Epithelial cell of prostate (primary cell): ENCODE measurements around the gene KIFAP3.

GRCh38 chr1:167680945-167681485 lies 40.8 kb upstream of the MPZL1 start:
- RRBS = no CpG with 5 or more reads among the region's 4 CpGs

DNA sequence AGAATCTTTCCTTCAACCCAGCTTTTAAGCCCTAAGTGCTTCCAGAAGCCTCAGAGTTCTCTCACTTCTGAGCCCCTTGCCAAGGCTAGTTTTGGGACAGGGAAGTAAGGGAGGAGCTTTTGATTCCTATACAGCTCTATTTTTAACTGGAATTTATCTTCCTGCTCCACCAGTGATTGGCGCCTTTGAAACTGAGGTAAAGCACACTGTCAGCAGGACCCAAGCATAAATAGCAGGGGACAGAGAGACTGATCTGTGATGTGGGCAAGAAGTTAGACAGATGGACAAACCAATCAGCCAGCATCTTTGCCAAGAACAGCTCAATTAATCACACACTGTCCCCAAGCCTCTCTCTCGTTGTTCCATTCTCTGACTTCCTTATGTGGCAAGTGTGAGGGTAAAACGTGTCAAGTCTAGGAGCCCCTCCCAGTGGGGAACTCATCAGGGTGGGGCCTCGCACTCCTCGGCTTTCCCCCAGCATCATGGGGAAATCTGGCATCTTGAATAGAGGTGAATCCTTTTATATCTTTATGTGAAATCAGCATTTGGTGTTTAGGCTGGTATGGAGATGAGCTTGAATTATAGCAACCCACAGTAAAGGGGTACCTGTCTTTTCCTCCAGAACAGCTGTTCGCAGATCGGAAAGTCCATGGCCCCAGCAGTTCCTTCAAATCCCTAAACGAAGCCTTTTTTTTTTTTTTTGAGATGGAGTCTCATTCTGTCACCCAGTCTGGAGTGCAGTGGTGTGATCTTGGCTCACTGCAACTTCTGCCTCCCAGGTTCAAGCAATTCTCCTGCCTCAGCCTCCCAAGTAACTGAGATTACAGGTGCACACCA lies 40.1 kb upstream of the MPZL1 start:
- RRBS = no CpG with 5 or more reads among the region's 8 CpGs

DNA sequence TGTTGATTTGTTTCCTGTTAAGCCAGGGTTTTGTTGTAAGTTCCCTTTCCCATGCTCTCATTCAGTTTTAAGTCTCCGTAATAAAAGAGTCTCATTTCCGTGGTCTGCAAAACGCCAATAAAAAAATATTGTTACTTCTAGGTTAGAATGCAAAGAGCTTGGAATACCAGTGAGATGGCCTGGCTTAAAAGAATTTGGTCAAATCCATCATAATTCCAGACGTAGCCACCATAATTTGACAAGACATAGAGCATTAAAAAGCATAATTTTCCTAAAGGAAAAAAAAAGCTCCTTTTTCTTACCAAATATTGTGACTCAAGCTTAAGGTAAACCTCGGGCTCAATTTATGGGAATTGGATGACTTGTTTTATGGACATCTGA lies 909 bp downstream of the MPZL1 start:
- RRBS = no CpG with 5 or more reads among the region's 5 CpGs

- RRBS = no CpG with 5 or more reads among the region's 13 CpGs
Measured at GRCh38 chr1:167912217-167912845, 1.6 kb downstream of the ADCY10 start.

DNA sequence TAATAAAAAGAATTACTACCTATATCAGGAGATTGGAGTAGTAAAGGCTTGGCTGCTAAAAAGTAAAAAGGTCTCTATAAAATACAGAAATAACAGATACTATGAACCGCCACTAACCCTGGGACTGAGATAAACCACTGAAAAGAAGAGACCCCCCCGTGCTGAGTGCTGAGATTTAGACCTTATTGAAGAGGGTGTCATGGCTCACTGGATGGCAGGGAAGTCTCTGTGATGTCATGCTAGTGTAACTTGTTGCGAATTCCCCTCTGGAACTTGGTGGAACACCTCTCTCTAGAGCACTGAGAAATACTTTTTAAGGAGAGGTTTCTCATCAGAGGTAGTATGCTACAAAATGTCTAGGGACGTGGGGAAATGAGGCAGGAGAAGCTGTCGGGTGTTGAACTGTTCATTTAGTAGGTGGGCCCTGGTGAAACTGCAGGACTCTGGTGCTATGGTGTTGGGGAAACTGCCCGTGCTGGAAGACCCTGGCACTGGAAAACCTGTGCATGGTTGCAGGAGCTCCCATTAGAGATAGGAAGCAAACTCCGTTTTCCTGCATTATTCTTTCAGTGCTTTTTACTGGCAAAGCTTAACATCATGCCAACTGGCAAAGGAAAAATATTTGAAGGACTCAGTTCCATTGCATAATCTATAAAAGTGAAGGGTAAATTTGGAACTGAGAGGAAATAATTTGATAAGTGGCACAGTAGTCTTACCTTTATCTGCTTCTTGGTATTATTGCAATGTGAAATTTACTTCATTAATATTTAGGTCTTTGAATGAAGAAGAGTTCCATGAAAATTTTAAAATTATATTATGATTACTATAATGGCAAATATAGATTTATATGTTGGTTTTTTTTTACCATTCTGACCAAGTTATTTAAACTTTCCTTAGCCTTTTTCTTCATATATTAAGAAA lies 31.6 kb upstream of the MPC2 start:
- RRBS = no CpG with 5 or more reads among the region's 7 CpGs

DNA sequence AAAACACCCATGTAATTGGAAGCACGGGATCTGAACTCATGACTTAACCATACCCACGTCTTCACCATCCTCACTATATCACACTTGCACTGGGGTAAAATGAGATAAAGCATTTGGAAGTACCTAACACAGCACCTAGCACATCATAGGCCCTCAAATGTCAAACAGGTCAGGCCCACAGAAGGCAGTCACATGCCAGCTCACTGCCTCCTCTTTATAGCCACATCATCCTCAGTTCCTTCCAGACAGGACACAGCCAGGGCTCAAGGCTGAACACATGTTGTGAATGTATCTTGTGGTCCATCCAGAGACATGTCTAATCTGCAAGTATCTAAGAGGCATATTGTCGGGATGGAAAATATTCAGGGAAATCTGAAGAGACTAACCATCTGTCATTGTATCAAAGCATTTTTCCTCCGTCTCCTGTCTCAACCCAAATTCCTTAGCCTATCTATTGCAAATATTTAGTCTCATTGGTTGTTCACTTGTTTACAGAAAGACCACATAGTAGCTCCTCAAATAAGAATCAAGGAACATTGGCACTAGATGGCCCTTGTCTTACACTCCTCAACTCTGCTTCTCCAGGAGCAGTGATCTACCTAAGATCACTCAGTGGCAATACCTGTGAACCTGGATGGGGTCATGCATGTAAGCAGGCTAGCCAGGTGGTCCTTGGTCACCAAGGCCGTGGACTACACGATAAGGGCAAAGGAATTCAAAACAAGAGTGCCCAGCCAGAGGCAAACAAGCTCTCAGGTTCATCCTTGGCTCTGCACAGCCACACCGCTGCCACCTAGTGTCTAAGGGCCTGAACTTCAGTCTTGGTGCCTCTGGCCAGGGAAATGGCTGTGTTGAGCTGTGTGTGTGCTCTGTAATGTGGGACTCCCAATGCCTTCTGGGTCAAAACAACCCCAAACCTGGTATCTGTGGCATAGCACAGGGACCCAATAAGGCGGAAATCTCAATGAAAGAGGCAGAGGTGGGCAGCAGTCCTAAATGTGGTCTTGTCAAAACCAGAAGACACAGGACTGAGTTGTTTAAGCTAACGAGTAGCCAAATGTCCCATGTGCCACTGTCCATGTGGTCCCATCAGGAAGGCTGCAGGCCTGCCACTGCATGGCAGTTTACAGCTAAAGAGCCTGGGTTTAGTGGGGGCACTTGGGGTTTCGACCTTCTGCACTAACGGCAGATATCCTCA lies 54.7 kb downstream of the GPR161 start:
- RRBS = no CpG with 5 or more reads among the region's 11 CpGs

GRCh38 chr1:168230568-168231331 lies 4.9 kb downstream of the SFT2D2 start:
- RRBS = no CpG with 5 or more reads among the region's 6 CpGs

DNA sequence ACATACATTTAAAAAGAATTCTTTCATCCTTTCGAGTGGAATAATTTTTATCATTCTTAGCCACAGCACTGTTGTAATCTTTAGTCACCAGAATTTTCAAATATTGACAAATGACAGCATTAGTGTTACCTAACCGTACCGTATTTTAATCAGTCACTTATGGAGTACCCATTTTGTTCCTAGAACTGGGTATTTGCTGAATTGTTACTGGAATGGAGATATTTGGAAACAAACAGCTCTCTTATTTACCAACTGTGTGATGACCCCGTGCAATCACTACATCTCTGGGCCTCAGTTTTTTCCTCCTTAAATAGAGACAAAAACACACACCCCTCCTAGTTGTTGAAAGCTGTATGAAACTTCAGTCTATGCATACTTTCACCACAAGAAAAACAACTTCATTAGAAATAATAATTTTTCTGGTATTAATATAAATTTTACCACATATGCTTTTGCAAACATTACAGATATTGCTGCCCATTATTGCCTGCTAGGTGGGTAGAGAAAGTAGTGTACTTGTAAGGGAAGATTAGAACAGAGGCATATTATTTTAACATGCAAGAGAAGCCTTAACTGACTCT lies 8.0 kb upstream of the XCL2 start:
- RRBS = no CpG with 5 or more reads among the region's 4 CpGs

DNA sequence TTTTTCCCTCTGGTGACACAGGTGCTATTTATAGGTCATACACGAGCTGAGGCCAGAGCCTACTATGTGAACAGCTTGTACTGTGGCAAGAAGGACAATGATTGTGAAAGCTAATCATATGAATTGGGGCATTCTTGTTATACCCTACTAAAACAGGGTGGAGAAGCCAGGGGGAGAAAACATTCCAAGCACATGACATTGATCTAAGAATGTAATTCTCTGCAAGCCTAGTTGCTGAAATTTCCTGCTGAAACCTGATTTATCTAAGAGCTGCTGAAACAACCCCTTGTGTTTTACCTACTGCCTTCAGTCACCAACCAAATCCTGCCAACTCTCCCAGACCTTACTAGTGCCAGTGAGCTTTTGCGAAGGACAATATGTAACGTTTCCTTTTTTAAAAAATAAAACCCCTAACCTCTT lies 60.4 kb downstream of the XCL1 start:
- RRBS = no CpG with 5 or more reads among the region's 3 CpGs

DNA sequence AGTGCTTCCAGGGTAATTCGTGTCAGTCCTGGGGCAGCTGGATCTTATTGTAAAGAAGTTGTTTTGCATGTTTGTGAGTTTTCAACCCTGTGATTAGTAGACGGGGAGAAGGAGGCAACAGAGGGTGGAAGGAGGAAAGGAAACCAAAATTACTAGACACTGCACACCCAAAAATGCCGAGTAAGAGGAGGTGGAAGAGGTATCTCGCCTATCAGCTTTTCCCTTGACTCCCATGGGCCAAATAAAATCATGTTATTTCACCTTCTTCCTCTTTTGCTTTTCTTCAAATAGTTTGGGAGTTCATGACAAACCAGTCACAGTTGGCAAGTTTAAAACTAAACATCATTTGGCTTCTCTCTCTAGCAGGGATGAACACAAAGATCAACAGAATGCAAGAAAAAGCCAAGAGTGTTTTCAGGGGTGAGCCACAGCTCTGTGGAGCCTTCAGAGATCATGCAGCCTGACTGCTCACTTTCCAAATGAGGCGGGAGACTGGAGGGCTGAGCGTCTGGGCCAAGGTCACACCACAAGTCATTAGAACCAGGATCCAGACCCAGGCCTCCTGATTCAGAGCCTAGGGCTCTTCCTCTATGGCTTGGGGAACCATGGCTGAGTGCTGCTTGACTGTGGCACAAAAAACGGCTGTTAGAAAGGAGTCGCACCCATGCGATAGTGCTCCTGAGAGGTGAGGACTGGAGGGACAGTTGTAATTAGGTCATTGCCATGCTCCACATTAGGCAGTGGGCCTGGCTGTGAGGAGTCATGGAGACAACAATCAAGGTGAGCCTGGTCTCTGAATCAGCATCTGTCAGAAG lies 2.8 kb downstream of the DPT start:
- RRBS = no CpG with 5 or more reads among the region's 9 CpGs

GRCh38 chr1:168751921-168752715 lies 23.1 kb upstream of the DPT start:
- RRBS = no CpG with 5 or more reads among the region's 9 CpGs

GRCh38 chr1:168945839-168946299 lies 160.6 kb upstream of the ATP1B1 start:
- RRBS = no CpG with 5 or more reads among the region's 3 CpGs

GRCh38 chr1:168960658-168961013 lies 145.9 kb upstream of the ATP1B1 start:
- RRBS = no CpG with 5 or more reads among the region's 3 CpGs

DNA sequence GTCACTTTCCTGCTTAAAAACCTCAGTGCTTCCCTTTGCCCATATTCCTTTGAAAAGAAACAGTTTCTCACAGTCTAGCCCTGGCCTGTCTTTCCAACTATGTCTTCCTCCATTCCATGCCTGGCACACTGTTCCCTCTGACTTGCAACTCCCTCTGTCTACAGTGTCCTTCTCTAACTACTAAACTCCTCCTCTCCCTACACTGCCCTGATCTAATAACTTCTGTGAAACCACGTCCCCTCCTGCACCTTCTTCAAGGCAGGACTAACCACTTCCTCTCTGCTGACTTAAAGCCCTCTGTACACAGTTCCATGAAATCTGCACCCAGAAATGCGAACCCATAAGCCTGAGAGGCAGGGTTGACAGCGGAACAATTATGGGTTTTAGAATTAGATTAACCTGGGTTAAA lies 62.2 kb upstream of the ATP1B1 start:
- RRBS = no CpG with 5 or more reads among the region's 3 CpGs

DNA sequence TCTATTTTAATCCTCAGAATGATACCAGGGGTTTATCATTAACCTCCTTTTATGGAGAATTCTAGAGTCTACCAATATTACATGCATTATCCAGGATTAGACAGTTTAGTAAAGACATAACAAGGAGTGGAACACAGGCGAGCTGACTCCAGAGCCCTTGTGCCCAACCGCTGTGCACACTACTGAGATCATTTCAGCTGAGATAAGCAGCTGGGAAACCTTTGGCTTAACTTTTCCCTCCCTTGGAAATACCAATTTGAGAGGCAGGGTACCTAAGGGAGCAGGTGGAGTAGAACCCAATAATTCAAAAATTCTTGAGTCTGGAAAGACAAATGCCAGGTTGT lies 59.8 kb upstream of the ATP1B1 start:
- RRBS = no CpG with 5 or more reads among the region's 2 CpGs

GRCh38 chr1:169110242-169110712 lies 3.8 kb downstream of the ATP1B1 start:
- RRBS = no CpG with 5 or more reads among the region's 3 CpGs

DNA sequence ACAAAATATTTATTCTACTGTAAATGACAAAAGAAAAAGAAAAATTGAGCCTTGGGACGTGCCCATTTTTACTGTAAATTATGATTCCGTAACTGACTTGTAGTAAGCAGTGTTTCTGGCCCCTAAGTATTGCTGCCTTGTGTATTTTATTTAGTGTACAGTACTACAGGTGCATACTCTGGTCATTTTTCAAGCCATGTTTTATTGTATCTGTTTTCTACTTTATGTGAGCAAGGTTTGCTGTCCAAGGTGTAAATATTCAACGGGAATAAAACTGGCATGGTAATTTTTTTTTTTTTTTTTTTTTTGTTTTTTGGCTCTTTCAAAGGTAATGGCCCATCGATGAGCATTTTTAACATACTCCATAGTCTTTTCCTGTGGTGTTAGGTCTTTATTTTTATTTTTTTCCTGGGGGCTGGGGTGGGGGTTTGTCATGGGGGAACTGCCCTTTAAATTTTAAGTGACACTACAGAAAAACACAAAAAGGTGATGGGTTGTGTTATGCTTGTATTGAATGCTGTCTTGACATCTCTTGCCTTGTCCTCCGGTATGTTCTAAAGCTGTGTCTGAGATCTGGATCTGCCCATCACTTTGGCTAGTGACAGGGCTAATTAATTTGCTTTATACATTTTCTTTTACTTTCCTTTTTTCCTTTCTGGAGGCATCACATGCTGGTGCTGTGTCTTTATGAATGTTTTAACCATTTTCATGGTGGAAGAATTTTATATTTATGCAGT lies 25.4 kb downstream of the ATP1B1 start:
- RRBS = no CpG with 5 or more reads among the region's 5 CpGs

DNA sequence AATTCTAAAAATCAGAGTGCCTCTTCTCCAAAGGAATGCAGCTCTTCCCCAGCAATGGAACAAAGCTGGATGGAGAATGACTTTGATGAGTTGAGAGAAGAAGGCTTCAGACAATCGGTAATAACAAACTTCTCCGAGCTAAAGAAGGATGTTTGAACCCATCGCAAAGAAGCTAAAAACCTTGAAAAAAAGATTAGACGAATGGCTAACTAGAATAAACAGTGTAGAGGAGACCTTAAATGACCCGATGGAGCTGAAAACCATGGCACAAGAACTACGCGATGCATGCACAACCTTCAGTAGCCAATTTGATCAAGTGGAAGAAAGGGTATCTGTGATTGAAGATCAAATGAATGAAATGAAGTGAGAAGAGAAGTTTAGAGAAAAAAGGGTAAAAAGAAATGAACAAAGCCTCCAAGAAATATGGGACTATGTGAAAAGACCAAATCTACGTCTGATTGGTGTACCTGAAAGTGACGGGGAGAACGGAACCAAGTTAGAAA lies 25.5 kb downstream of the CCDC181 start:
- RRBS = no CpG with 5 or more reads among the region's 10 CpGs

DNA sequence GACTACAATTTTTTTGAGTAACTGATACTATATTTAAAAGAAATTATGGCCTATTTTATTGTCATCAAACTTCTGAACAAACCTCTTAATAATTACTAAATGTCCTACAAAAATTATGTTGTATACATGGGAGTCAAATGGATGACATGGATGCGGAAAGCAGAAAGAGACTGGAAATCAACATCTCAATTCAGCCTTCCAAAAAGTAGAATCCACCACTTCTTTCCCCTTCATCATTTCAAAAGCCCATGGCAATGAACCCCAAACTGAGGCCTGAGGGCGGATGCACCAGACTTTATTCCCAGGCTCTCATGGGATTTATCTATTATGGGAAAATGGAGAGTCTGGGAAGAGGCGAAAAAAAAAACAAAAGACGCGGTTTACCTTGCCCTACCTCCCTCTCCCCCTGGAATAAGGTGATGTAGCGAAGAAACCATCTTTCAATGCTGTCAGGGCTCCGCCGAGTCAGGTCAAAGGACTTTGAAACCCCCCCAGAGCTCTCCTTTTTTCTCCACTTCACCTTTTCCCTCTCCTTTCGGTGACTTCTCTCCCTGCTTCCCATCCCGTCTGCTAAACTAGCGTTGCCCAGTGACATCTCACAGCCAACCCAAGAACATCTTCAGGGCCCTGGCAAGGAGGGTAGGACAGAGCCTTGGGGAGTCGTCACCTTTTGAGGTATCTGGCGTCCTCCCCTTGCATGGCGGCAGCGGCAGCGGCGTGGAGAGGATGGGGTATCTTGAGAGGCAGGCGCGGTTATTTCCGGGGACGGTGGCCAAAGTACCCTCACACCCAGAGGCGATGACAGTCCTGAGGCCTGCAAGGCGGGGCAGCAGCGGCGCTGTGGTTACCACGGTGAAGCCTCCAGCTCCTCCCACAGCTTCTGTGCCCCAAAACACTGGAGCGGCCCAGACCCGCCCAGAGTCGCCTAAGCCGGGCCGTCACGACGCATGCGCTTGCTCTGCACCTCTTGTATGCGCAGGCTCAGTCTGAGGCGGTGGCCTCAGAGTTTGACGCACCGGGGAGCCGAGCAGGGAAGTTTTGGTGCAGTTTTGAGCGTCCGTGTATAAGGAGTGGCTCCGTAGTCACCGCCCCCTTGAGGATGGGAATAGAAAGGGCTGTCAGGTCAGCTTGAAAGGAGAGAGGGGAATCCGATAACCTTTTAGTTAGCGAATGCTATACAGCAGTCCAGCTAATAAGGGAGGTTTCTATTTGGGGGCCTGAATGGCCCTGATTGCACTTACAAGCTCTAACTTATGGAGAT lies at the start of gene KIFAP3:
KIFAP3 (minus strand) TSS at position 927 of the 1,261 bp plus-strand sequence.
- RRBS = 1% methylated on average over 8 of the region's 45 CpGs

GRCh38 chr1:170686266-170686919 lies 22.5 kb downstream of the PRRX1 start:
- RRBS = no CpG with 5 or more reads among the region's 8 CpGs